Left colon (tissue), 1 donor: ENCODE data around the genes TRIM9, GPR137C and STYX.

DNA sequence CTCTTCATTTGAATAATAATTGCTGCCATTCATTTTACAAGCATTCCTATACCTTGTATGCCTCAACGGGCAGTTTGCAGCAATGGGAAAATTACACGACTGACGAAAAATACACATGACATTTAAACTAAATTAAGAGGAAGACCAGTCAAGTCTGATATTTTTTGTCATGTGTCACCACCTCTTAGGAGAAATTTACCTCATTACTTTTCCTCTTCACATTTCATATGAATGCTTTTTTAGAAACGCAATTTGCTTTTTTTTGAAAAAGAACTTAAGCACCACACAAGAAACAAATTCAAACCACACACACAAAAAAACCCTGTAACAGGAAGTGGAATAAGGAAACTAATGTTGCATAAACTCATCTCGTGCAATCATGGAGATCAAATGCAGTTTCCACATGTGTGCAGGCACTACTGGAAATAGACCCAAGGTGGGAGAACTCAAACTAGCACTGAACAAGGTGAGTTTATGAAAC is 17.6 kb downstream of the NIN start:
- PRO-cap = no peak

DNA sequence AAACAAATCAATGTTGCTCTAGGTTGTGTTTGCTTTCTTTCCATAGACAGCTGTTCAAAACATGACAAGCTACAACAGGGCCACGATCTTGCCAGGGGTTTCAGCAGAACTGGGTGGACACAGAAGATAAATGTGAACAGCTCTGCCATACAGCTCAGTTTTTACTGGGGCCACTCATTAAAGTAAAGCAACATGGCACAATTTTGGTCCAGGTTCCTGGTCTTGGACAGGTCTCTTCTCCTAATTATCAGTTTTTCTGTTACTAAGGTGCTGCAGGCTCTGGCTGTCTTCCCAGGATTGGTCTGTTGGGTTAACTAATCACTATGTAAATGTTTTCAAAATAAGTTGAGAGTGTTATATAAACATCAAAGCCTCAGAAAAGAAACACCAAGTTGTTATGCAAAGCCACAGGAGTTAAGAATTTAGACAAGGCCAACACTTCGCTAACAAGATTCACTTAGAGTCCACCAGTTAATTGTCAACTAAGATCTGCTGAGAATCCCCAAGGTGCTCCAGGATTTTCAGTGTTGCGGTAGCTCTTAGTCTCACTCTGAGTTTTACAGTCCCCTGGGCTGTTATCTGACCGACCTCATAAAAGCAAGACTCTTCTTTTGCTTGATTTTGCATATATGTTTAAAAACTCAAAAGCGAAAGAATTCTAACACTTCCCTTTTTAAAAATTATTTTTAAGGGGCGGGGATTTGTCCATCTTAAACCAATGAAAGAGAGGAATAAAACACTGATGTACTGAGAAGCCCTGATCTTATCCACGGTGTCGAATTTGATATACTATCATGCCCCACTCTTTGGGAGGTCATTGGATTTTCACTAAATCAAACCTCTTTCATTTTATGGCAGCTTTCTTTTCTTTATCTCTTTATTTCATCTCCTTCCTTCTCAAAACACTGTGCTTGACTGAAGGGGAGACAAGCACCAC is 7.2 kb downstream of the NIN start:
- PRO-cap = unidirectional peak, minus-strand start at position 581 of the sequence

DNA sequence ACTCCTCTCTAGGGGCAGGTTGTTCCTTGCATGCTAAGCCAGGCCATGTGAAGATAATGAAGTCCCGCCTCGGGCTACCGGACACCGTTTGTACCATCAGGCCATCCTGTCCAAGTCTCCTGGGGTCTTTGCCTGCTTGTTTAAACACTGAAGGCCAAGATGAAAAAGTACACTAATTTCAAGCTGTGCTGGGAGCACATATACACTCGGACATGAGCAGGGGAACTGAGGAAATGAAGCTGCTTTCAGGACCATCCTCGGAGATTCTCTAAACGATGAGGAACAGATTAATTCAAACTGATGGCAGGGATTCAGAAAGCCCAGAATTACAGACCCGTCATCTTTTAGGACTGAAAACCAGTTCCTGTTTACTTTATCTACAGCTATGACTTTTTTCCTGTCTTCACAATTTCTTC is 6.3 kb upstream of the ABHD12B start:
- PRO-cap = no peak

- PRO-cap = unidirectional peak, plus-strand start at chr14:50927136
Measured at GRCh38 chr14:50926842-50927319, 17.4 kb downstream of the PYGL start.

GRCh38 chr14:51095014-51095848 is at the start of gene TRIM9:
TRIM9 (minus strand) TSS chr14:51095105.
- PRO-cap = bidirectional peak, plus-strand start at chr14:51095321, minus-strand start at chr14:51095073

- PRO-cap = no peak
Measured at GRCh38 chr14:51573235-51573475, 78.6 kb upstream of the FRMD6 start.

DNA sequence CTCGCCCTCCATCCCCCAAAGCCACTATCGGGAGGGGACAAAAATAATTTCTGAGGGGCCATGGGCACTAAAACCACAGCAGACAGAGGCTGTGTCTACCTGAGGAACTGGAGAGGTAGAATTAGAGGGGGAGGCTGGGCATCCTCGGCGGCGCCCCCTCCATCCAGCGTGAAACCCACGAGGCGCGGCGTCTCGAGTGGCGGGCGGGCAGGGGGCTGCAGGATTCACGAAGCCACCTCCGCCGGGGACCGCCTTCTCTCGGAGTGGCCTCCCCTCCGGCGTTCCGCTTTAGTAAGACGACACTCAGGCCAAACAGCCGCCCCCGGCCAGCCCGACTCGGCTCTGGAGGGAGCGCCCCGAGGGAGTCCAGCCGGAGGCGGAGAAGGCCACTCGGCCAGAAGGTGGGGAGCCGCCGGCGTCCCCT is 585 bp upstream of the FRMD6 start:
- PRO-cap = bidirectional peak, plus-strand start at position 294 of the sequence, minus-strand start at position 338 of the sequence

- PRO-cap = no peak
Measured at GRCh38 chr14:51844106-51844740, 16.2 kb upstream of the GNG2 start.

DNA sequence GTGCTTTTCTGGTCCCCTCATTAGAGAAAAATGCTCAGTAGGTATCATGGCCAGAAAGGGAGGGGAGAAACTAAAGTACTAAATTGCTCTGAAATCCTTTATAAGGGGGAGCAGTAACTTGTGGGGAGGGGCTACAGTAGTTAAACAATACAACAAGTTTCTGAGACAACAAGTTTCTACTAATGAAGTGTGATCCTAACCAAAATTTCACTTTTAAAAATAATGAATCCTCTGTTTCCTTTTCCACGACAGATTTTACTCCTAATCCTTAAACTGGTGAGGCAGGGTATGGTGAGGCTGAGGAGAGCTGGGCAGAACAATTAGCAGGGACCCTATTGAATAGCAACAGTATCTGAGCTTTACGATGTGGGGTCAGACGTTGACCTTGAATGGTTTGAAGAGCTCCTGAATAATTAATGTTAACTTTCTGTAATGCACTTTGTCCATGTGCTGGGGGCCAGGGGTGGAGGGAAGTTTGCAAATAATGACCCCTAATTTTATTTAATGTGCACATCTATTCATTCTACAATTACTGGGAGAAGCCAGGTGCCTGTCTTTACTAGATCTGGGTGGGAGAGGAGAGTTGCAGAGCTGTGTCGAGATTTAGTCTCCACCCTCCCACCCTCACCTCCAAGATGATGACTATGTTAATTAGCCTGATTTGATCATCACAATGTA is 4.4 kb downstream of the GNG2 start:
- PRO-cap = no peak

DNA sequence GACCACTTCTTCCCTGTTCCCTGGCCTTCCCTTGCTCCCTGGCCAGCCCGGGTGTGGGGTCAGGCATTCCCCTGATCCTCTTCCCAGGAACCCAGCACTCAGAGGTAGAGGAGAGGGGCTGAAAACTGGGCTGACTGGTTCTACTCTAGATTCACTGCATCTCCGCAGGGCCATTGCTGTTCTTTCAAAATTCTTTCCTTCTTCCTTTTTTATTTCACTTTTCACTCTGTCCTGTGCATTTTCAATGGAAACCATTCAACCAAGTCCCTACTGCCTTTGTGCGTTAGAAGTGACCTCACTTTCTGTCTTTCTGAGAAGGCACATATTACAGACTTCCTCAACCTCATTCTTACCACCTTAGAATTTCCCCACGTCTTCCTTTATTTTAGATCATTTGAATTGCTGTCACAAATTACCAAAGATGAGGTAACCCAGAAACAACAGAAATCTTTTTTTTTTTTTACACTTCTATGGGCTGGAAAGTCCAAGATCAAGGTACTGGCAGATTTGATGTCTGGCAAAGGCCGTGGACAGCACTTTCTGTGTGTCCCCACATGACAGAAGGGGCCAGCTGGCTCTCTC is 5.8 kb downstream of the GNG2 start:
- PRO-cap = no peak

DNA sequence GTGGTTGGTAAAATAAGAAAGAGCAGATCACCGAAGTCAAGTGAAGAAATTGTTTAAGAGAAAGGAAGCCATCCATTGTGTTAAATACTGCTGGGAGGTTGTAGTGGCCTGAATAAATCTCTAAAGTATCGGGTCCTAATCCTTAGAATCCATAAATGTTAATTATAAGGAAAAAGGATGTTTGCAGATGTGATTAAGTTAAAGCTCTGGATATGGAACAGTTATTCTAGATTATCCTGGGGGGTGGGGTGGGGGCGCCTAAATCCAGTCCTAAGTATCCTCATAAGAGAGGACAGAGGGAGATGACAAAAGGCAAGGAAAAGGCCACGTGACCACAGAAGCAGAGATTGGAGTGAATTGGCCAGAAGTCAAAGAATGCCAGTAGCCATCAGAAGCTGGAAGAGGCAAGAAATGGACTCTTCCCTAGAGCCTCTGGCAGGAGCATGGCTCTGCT is 56.7 kb upstream of the RTRAF start:
- PRO-cap = no peak

- PRO-cap = unidirectional peak, plus-strand start at chr14:52313151
Measured at GRCh38 chr14:52312769-52313272, 1.3 kb upstream of the PTGER2 start.

DNA sequence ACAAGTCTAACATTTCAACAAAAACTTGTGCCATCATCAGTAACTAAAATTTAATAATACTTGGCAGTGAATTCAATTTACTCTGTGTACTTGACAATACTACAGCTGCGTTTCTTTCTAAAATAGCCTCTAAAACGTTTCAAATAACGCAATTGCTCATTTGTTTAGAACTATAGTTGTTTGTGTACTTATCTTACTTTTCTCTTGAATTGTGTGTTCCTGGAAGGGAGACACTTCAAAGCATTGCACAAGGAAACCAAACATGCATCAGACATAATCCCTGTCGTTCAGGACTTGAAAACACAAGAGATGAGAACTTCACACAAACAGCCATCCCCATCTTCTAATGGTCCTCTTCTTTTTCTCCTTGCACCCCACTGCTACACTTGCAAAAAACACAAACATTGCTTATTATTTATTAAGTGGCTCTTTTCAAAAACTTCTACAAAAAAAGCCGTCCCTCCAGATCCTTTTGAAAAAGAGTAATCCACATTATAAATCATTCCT is 38.5 kb downstream of the PTGER2 start:
- PRO-cap = no peak

- PRO-cap = bidirectional peak, plus-strand start at chr14:52552863, minus-strand start at chr14:52552505
Measured at GRCh38 chr14:52552605-52553809, at the start of gene GPR137C. GPR137C (plus strand) TSS chr14:52552836.

DNA sequence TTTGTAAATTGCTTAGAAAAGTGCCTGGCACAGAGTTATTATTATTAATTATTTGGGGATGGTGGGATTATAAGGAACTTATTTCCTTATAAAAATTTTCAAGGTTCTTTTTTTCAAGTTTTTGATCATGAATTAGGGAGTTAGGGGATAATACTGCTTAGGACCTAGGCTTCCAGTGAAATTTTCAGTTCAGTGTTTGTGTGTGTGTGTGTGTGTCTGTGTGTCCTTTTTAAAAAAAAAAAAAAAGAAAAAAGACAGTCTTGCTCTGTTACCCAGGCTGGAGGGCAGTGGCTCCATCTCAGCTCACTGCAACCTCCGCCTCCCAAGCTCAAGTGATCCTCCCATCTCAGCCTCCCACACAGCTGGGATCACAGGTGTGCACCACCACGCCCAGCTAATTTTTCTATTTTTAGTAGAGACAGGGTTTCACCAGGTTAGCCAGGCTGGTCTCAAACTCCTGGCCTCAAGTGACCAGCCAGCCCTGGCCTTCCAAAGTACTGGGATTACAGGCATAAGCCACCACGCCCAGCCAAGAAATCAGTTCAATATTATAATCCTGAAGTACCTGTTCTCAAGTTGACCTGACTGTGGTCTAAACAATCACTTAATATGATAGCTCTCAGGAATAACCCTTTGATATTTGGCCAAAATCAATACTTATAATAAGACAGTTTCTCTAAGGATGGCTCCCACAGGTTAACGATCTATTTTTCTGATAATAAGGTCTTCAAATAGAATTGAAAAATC is 35.6 kb downstream of the ERO1A start:
- PRO-cap = no peak

DNA sequence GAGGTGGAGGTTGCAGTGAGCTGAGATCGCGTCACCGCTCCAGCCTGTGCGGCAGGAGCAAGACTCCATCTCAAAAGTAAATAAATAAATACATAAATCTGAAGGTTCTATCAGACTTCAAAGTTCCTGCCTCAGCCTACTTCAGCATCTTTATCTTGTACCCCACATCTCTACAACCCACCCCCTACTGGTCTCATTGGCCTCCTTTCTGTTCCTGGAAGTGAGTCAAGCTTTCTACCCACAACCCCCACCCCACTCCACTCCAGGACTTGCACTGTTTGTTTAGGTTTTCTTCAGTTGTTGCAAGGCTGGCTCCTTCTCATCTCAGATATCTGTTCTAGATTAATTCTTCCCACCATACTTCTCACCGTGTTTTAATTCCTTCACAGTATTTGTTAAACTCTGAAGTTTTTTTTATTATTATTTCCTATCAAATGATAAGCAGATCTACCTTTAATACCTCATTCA is 695 bp upstream of the PSMC6 start:
- PRO-cap = no peak

DNA sequence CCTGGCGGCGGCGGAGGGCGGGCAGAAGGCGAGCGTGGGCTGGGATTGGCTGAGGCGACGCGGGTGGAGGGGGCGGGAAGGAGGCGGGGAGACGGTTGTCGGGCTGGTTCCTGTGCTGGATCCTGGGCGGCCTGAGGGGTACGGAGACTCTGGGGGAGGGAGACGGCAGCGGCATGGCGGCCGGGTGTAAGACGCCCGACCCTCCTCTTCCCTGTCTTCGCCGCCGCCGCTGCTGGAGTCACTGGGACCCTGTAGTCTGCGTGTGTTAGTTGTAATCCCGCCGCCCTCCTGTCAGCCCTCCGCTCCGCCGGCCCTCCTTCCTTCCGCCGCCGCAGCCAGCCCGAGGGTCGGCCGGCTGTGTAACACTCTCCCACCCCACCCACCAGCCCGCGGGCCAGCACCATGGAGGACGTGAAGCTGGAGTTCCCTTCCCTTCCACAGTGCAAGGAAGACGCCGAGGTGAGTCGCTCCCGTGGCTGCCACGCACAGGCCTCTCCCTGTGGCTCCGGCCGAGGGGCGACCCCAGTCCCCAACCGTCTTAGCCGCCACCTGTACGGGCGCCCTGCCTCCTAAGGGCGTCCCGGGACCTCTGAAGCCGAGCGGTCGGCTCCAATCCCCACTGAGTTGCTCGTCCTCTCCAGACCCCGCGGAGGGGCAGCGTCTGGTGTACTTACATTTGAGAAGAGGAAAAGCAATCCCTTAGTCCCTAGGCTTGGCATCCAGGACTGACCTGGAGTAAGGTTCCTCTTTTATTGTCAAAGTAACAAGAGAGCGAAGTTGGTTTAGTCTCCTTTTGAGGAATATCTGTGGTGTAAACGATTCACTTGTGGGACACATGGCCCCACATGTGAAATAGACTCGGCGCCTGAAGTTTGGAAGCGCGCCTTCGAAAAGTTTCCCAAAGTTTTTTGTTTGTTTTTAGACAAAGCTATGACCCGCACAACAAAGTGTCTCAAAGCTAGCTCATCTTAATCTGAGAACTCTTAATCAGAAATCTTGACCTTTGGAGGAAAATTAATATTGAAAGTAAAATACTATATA is at the start of gene STYX:
Gene STYX, plus strand, starts transcription at position 94 of the 1,041 bp plus-strand sequence.
- PRO-cap = bidirectional peak, plus-strand start at position 143 of the sequence, minus-strand start outside the sequence

- PRO-cap = unidirectional peak, minus-strand start at chr14:52951815
Measured at GRCh38 chr14:52951509-52951997, 703 bp upstream of the FERMT2 start.

GRCh38 chr14:53010893-53011662 is 60.2 kb upstream of the FERMT2 start:
- PRO-cap = no peak

- PRO-cap = no peak
Measured at GRCh38 chr14:53858130-53858745, 98.4 kb downstream of the BMP4 start.